Tibial nerve (tissue), 3 donors: ENCODE measurements around a stretch of chr13.

GRCh38 chr13:65940569-65940841, 1289.6 kb downstream of the PCDH9 start:
- PRO-cap = no peak
- RAMPAGE, long total RNA, 3 experiments = no peak in any of the 3 experiments

- PRO-cap = no peak
- RAMPAGE, long total RNA, 3 experiments = no peak in any of the 3 experiments
Observed at GRCh38 chr13:66993983-66994680, 236.0 kb downstream of the PCDH9 start.

DNA sequence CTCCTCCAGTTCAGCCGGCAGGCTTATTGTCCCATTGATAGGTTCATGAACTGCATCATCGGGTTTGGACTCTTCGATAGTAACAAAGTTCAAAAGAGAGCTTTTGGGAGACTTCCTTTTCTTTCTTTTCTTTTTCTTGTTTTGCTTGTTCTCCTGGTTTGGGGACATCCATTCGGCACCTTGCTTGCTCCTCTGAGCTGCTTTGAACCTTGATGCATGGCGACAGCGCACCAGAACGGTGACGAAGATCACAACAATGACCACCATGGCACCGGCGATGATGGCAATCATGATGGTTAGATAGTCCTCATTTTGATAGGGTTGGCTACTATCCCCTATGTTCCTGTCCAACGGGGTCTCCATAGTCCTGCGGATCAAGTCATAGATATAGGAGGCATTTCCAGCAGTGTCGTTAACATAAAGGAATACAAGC, 4.4 kb downstream of the PCDH9 start:
- PRO-cap = no peak
- RAMPAGE, long total RNA, 3 experiments = start-site peak on the minus strand in 1 of 3 experiments, centred at position 239 of the sequence, 23 reads per replicate

- PRO-cap = no peak
- RAMPAGE, long total RNA, 3 experiments = no peak in any of the 3 experiments
Observed at GRCh38 chr13:67230779-67231580, 844 bp upstream of the PCDH9 start.

GRCh38 chr13:71864913-71865715, 1.9 kb downstream of the DACH1 start:
- PRO-cap = no peak
- RAMPAGE, long total RNA, 3 experiments = no peak in any of the 3 experiments

- PRO-cap = no peak
- RAMPAGE, long total RNA, 3 experiments = no peak in any of the 3 experiments
Observed at GRCh38 chr13:72726554-72727473, 615 bp downstream of the MZT1 start.

GRCh38 chr13:73057411-73057936, 1.3 kb upstream of the KLF5 start:
- PRO-cap = no peak
- RAMPAGE, long total RNA, 3 experiments = no peak in any of the 3 experiments

DNA sequence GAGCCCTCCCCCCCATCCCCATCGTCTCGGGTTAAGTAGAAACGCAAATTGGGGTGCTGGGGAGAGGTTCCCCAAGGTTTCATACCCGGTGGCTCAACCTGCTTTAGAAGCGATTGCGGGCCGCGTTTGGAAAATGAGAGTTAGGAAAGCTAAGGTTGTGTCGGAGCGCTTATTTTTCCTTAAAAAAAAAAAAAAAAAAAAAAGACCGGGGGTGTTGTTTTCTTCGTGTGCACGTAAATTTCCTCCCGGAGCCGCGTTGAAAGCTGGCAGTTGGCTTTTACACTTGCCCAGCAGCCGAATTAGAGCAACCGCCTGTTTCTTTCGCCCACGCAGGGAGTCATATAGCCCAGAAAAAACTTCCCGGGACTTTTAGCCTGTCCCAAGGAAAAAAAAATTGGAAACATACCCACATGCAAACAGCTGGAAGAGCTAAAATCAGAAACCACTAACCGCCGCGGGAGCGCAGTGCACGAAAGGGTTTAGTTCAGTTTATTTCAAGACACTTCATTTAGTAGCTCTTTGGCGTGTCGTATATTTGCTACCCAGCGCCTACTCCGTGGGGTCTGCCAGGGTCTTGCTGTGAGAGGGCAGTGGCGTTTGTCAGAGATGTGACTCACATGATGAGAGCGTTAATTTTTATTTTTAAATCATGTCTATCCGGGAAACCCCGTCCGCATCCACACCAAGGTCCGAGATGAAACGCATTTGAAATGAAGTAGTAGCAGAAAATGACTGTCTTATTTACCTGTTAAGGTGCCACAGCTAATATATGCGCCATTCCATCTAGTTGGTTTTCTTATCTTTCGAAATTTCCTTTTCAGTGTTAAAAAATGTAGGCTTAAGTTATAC, 1.4 kb downstream of the KLF5 start:
- PRO-cap = no peak
- RAMPAGE, long total RNA, 3 experiments = no peak in any of the 3 experiments

DNA sequence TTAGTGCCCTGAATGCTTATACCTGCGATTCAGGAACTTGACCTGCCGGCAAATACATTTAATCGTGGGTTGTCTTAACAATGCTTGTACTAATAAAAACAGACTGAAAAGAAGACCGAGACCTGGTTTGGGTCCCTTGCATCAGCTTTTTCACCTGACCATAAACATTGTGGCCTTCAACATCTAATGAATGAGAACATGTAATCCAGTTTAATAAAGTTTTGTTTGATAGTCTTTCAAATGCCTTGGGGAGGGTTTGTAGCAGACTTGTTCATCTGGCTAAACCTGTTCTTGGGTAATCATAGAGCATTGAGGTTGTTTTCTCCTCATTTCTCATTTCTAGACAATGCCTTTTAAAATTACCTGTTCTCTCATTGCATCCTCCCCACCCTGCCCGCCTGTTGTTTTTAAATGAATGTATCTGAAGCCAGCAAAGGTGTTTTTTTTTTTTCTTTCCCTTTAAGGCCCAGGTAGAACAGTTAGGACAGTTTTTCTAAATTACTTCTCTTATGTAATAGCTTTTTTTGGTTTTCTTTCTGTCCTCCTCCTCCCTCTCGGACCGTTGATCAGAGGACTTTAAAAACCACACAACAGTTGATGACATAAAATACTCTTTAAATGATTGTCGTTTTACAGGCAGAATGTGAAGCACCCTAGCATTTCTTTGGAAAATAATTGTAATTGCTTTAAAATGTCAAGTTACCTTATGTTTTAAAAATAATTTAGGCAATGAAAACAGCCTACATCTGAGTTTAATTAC, 7.3 kb downstream of the KLF5 start:
- PRO-cap = no peak
- RAMPAGE, long total RNA, 3 experiments = no peak in any of the 3 experiments

DNA sequence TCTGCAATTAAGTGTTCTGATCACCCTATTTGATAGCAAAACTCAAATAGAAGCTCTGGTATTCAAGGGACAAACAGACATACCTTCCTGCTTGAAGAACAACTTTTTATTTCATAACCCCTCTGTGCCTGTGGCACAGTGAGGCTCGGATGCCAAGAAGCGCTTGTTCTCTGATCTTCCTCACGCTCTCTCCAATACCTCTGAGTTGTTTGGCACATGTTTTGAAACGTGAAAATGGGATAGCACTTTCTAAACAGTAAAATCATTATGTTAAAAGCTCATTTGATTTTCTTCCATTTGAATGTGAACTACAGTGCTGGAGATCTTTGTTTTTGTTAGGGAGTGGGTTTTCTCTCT, 232.1 kb downstream of the KLF5 start:
- PRO-cap = no peak
- RAMPAGE, long total RNA, 3 experiments = no peak in any of the 3 experiments

DNA sequence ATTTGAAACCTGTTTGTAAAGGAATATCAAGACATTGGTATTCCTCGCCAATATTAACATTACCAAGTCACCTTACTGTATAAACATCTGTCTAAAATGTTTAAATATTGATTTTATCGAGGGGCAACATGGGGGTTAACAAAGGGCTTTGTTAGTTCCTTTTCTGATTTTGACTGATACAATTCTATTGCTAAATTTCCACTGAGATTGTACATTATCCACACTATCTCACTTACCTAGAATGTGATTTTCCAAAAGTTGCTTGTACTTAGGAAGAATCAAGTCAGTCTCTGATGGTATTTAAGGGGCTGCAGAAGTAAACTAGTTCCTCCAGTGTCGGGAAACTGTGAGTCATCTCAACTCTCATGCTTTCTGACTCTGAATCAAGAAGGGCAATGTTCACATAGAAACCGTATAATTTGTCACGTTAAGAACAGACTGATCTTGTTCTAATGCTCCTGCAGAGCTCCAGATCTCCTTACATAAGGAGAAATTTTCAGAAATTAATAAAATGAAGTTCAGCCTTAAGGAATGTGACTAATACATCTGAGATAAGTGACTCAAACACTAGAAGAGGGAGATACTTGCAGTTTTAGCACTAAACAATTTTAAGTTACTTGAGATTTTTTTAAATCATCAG, 369.3 kb downstream of the KLF5 start:
- PRO-cap = no peak
- RAMPAGE, long total RNA, 3 experiments = no peak in any of the 3 experiments

DNA sequence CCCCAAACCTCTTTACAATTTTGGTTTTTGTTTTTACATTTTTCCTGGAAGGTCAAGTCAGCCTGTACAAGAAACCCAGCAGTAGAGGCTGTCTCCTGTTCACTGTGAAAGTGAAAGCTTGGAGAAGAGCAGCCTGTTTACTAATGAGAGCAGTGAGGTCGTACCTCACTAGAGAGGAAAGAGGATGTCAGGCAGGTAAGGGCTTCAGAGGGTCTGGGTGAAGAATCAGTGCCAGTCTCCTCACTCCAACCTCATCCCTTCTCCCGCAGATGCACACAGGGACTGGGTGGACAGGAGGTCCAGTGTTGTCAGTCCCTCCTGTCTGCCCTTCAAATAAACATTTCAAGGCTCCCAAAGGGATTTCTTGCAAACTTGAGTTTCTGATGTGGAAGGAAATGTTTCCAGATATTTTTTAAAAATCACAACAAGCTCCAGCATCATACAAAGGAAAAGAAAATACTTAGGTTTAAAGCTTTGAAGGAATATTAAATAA, 462.5 kb downstream of the KLF5 start:
- PRO-cap = no peak
- RAMPAGE, long total RNA, 3 experiments = no peak in any of the 3 experiments

- PRO-cap = no peak
- RAMPAGE, long total RNA, 3 experiments = no peak in any of the 3 experiments
Observed at GRCh38 chr13:74552619-74553111, 929.3 kb downstream of the TBC1D4 start.

GRCh38 chr13:75288731-75289155, 193.2 kb downstream of the TBC1D4 start:
- PRO-cap = no peak
- RAMPAGE, long total RNA, 3 experiments = no peak in any of the 3 experiments

DNA sequence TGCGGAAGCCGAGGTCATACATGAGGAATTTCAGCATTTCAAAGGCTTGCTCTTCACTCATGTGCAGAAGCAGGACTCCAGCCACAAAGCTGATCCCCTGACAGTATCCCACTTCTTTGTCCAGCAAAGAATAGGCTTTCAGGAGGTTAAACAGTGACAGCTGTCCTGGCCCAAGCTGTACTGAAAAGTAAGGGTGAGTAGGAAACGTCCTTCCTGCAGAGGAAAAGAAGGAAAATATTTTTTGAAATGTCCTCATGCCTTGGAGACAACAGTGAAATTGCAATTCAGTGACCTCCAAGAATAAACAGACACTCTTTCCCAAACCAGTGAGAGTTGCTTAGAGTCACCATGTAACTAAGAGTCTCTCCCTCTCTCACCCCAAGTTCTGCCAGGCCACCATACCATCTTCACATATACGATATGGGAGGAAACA, 182.6 kb downstream of the TBC1D4 start:
- PRO-cap = no peak
- RAMPAGE, long total RNA, 3 experiments = no peak in any of the 3 experiments

- PRO-cap = no peak
- RAMPAGE, long total RNA, 3 experiments = no peak in any of the 3 experiments
Observed at GRCh38 chr13:75310885-75311443, 171.0 kb downstream of the TBC1D4 start.

DNA sequence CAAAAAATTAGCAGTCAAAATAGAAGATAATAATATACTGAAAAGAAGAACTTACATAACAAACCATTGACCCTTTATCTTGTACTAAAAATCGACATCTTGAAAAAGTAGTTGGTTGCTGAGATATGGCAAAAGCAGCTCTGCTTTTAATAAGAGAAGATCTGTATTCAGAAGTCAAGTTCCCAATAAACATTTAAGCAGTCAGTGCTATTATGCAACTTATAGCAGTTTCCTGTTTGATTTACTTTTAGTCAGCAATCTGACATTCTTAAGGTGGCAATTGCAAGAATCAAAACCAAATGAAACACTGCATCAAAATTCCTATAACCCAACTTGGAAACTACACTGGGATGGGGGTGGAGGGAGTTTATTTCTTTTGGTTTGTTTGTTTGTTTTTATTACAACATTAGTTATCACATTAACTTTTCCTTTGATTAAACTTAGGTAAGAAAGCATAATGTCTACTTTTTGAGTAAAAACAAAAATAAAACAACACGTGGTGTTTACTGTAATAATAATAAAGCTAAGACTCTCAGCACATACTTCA, 165.5 kb downstream of the TBC1D4 start:
- PRO-cap = no peak
- RAMPAGE, long total RNA, 3 experiments = no peak in any of the 3 experiments

DNA sequence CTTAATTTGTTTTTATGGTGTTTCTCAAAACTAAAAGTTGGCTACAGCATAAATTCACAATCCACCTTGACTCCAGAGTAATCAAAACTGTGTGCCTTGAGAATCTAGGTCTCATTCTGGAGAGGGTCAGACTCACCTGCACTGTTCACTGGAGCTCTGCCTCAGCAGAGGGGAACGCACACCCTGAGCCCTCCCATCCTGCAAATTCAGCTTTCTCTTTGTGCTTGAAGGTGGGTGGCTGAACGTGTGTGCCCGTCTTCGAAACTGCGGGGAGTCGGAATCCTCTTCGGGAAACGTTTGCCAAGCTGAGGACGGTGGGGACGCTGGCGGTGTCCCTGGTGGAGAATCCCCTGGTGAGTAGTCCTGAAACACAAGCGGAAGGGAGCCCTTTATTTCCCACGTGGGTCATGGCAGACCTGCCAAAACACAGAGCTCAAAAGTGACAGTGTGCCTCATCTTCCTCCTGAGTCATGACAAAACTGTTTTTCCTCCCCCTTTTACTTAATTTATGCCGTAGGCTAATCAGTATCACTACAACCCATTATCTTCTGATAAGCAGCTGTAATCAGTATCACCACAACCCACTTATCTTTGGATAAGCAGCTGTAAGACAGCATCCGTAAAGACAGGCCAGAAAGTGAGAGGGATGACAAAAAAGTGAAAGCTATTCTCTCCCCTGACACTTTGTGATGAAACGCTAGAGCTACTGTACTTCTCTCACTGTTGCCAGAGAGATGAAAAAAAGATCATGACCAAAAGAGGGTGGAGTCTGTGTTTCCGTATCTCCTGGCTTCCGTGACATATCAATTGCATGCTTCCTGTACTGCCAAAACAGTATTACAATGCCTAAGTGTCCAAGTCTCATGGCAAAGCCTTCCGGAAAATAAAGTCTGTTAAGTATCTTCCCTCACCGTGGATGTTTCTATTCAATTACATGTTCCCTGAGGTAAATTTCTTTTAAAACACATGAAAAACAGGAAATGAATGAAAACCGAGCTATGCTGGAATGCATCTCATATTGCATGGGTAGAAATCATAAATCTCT, 155.6 kb downstream of the TBC1D4 start:
- PRO-cap = no peak
- RAMPAGE, long total RNA, 3 experiments = no peak in any of the 3 experiments

DNA sequence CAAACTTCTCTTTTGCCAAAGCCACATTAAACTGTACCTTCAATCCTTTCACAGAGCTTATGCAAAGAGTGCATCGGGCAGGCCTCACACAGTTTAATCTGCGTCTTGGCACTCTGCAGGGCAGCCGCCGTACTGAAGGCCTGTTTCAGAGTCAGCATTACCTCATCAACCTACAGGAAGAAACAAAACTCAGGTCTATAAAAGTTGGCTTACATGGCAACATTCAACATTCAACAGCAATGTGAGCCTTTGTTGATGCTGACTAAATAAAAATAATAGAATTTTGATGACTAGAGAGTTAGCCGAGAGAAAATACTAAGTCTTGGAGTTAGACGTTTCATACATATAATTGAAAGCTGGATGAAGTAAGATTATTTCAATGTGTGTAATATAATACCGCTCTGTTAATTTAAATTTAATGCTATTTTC, 132.8 kb downstream of the TBC1D4 start:
- PRO-cap = no peak
- RAMPAGE, long total RNA, 3 experiments = no peak in any of the 3 experiments

DNA sequence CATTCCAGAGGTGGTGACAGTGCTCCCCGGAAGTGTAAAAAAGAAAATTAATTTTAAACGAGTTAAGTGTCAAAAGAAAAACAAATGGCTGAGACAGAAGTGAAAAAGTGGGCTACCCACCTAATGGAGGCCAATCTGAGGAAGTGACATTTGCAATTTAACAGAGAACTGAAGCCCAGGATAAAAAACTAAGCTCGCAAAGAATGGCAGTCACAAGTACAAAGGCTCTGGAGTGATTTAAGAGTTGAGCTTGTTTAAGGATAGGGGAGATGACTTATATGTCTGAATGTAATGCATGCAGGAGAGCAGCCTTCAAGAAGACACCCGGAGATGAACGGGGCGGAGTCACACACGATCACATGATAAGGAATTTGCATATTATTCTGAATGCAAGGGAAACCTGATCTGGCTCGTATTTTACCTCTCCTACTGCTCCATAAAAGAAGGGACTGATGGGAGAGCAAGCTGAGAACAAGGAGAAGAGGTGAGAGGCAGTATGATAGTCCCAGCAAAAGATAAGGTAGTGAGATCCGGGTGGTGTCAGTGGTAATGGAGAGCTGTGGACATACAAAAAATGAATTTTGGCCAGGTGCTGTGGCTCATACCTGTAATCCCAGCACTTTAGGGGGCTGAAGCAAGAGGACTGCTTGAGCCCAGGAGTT, 12.9 kb downstream of the TBC1D4 start:
- PRO-cap = no peak
- RAMPAGE, long total RNA, 3 experiments = no peak in any of the 3 experiments